ENCODE measurements around a stretch of chr1.

- RRBS = no CpG with 5 or more reads among the region's 3 CpGs
Measured at GRCh38 chr1:222669169-222669761, 43.0 kb downstream of the AIDA start.

DNA sequence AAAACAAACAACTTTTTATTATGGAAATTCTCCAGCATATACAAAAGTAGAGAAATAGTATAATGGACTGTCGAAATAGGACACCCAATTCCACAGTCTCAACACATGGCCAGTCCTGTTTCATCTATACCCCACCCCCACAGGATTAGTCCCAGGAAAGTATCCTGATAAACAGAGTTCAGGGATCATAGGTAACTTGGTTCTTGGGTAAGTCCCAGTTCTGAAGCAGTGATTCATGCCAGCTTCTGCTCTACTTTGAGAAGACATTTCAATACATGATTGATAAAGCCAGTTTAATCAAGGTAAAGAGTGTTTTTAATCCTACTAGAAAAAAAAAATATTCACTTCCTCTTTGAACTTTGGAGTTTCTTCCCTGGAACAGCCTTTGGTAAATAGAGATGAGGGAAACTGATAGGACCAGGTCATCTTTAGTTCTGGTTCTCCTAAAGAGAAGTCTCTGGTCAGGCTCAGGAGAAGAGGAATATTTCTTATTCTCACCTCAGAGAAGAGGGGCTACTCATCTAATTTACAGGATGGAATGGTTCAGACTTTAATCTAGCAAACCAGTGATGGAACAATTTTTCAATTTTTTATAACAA, 142.4 kb downstream of the TLR5 start:
- RRBS = no CpG with 5 or more reads among the region's 1 CpG

DNA sequence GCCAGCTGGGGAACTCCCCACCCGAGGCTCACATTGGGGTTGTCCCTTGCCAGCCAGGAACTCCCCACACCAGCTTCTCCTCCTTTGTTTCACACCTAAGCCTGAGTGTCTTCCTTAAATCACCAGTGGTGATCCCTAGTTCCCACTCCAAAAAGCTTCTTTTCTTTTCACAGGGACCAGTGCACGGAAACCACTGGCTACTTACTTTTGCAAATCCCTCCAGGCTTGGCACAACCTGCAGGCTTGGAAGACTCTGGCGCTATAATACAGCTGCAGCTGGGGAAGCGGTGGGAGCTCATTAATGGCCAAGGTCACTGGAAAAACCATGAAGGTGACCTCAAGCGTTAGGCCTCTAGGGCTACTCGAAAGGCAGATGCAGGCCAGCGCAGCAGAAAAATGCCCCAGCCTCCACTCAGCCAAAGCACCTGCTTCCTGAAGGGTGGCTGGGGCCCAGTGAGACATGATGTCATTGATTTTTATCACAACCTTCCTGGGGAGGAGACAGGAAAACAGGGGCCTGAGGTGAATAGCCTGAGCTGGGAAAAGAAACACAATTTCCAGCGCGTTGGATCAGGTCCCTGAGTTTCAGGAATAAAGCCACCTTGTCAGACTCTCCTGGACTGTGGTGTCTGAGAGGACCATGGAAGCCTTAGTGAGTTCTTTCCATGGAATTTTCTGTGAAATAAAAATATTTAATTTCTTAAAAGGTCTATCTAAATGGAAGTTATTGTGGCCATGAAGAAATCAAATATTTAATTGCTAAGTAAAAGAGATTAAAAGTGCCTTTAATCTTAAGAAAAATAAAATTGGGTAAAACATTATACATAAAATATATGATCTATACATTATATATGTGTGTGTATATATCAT, 39.9 kb downstream of the TLR5 start:
- RRBS = no CpG with 5 or more reads among the region's 9 CpGs

DNA sequence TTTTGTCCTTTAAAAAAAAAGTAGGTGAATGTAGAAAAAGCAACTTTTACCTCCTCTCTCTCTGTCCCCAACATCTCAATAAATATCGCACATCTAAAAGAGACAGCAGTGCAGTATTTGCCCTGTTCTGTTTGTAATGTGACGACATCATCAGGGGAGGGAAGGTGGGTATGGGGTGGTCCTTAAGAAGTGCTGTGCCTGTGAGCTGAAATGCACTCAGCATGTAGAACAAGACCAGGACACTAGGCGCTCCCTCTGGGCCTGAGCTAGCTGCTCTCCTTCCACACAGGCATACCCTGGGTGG, 43.9 kb downstream of the SUSD4 start:
- RRBS = no CpG with 5 or more reads among the region's 3 CpGs

- RRBS = no CpG with 5 or more reads among the region's 7 CpGs
Measured at GRCh38 chr1:223544685-223545404, 120.7 kb downstream of the CAPN8 start.

- RRBS = no CpG with 5 or more reads among the region's 6 CpGs
Measured at GRCh38 chr1:223732882-223733721, 20.8 kb downstream of the CAPN2 start.

DNA sequence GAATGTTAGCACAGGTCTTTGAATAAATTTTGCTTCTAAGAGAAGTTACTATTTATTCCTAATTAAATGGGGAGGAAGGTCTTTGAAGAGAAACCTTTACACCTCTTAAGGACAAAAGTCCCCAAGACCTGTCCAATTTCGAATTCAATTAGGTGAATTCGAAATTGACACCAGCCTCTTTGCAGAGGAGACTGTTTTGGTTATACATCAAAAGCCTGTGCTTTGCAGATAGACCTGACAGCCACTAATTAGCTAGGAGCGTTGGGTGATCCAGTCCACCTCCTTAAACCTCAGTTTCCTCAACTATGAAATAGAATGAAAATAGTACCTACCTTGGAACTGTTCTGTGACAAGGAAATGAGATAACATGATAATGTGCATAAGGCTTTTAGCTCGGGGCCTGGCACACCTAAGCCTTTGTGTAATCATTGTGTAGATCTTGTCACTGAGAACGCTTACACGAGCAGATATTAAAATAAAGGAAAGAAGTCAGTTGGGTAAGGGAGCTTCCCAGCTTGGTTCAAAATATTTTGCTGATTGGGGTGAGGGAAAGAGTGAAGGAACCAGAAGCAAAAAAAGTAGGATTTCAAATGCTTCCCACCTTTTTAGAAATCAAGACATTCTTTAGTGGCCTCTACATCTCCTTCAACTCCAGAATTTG, 28.5 kb downstream of the CAPN2 start:
- RRBS = no CpG with 5 or more reads among the region's 6 CpGs

GRCh38 chr1:223802473-223803572, 42.9 kb downstream of the TP53BP2 start:
- RRBS = no CpG with 5 or more reads among the region's 11 CpGs

DNA sequence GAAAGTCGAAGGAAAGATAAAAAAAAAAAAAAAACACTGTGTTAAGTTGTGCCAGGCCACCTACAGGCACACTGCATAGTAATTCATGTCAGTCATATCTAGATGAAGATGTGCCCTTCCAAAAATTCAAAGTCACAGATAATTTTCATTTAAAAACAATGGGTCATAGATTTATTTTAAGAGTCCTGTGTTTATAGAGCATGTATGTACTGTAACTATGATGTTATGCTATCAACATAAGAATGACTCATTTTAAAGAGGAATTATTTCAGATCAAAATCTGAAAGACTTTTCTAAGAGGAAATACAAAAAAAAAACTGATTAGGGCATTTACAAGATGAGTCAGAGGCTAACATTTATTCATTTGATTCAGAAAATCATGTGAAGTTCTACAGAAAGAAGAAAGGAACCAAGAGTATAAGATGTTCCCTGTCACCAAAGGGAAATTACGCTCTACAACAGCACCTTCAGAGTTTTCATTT, 14.0 kb downstream of the TP53BP2 start:
- RRBS = no CpG with 5 or more reads among the region's 2 CpGs

DNA sequence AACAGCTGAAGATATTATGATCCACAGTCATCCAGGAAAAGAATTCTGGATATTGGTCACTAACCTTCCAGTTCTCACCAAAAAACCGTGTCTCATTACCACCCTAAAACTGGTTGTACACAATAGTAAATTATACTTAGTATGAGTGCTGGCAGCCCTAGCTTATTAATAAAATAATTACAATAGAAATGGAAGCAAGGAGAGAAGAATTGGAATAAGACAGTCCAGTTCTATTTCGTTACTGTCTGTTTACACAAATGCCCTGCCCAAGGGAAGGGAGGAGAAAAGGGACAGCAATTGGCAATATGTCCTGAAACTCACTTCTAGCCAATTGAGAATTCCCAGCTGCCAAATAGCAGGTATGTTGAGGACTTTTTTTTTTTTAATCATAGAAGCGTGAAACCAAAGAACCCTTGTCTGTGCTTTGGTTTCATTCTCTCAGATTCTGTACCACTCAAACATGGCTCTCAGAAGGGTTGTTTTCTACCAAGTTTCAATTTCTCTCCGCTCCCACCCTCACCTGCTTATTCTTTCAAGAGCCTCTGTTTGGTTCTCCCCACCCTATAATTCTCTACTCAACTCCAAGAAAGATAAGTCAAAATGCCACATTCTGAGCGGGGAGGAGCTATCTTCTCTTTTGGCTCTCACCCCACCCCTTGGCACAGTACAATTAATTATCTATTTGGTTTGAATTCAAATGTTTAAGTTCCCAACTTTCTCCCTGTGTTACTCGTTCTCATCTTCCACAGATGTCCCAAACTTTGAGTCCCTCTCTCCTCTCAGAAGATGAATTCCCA, 3.6 kb upstream of the TP53BP2 start:
- RRBS = no CpG with 5 or more reads among the region's 6 CpGs

GRCh38 chr1:224287582-224288062, 42.4 kb downstream of the NVL start:
- RRBS = no CpG with 5 or more reads among the region's 1 CpG

- RRBS = no CpG with 5 or more reads among the region's 2 CpGs
Measured at GRCh38 chr1:224430627-224431238, 3.9 kb downstream of the WDR26 start.

DNA sequence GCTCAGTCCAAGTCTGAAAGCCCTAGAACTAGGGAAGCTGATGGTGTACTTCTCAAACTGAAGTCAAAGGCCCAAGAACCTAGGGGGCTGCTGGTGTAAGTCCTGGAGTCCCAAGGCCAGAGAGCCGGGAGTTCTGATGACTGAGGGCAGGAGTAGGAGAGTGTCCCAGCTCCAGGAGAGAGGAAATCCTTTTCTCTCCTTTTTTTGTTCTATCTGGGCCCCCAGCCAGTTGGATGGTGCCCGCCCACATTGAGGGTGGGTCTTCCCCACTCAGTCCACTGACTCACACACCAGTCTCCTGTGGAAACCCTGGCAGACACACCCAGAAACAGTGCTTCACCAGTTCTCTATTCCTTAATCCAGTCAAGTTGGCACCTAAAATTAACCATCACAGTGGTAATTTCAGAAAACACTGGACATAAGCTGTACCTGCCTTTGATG, 12.6 kb upstream of the WDR26 start:
- RRBS = no CpG with 5 or more reads among the region's 2 CpGs

DNA sequence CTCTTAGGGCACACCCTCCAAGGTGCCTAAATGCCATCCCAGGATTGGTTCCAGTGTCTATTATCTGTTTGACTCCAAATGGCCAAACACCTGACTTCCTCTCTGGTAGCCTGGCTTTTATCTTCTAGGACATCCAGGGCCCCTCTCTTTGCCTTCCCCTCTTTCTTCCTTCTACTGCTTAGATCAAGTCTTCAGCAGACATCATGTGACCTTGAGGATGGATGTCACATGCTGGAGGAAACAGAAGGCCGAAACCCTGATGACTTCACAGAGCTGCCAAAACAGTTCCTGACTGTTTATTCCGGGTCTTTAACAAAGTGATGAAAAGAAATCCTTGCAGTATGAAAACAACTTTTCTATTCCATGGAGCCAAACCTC, 24.4 kb upstream of the WDR26 start:
- RRBS = no CpG with 5 or more reads among the region's 2 CpGs

DNA sequence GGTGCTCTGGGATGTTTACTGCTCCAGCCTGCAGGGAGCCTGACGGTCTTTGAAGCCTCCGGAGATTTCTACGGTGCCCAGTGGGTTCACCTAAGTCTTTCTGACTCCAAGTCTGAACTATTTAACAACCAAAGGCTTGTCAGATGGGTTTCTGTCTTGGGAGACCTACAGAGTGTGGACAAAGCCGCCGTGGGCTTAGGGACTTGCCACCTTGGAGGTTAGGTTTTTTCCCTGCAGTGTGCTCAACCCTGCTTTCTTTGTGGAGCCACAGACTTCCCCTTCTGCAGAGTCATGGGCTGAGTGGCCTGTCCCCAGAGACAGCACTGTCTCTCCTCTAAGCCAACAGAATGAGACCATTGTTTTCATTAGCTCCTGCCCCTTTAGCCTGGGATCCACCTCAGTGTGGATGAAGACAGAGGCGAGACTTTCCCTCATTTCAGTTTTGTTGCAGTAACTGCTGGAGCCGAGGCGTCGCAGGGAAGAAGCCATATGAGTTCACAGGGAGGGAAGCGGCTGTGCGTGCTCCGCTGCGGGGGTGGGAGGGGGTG, 120.6 kb downstream of the CNIH3 start:
- RRBS = no CpG with 5 or more reads among the region's 13 CpGs

- RRBS = no CpG with 5 or more reads among the region's 5 CpGs
Measured at GRCh38 chr1:225391975-225392345, 35.9 kb downstream of the LBR start.

DNA sequence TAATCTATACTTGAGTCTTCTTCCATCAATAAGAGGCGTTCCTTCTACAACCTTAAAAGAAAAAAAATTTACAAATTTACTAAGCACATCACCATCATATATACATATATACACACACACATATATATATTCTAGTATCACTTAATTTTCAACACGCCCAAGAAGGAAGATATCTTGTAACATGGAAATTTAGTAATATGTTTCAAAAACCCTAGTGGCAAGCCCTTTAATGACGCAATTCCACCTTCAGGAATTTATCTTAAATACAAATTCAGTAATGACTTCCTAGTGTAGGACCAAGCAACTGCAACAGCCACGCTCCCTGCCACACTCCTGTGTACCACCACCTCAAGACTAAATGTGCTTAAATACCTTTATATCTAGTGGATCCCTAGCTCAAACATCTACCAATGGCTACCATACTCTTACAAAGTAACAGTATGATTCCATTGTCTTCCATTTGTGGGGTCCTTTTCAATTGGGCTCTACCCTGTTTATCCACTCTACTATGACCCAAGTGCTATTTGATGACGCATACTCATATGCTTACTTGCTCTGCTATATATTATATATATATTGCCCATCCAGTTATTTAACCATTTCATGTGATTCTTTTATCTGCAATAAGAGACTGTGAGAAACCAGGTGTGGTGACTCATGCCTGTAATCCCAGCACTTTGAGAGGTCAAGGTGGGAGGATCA, 12.4 kb downstream of the LBR start:
- RRBS = no CpG with 5 or more reads among the region's 5 CpGs

DNA sequence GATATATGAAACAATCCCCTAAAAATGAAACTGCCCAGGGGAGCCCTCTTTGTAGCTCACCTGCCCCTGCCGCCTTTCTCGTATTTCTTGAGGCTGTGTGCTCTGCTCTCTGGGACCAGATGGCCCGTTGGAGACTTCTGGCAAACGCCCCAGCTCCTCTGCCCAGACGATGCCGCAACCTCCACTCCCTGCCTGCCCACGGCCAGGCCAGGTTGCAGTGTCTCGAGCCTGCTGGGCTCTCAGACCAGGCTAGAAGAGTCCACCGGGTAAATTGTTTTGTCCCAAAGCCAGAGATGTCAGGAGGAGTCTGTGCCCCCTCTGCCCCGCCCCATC, 33.6 kb upstream of the LBR start:
- RRBS = no CpG with 5 or more reads among the region's 10 CpGs

DNA sequence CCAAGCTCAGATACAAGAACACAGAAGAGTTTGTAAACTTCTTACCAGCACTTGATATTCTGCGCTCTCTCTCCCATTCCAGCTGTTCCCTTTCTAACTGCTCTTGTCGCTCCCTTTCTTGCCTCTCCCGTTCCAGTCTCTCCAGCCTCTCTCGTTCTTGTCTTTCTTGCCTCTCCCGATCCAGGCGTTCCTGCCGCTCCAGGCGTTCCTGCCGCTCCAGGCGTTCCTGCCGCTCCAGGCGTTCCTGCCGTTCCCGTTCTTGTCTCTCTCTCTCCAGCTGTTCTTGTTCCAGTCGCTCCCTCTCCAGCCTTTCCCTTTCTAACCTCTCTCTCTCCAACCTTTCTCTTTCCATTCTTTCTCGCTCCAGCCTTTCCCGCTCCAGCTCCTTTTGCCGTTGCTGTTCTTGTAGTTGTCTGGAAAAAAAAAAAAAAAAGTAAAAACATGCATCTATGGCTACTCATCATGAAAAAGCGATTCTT, 91.4 kb upstream of the LBR start:
- RRBS = no CpG with 5 or more reads among the region's 19 CpGs

- RRBS = no CpG with 5 or more reads among the region's 12 CpGs
Measured at GRCh38 chr1:225891131-225891846, 2.3 kb upstream of the LEFTY1 start.